ReNcell CX (cell line): ENCODE data around the genes PRKAA1 and CARD6.

DNA sequence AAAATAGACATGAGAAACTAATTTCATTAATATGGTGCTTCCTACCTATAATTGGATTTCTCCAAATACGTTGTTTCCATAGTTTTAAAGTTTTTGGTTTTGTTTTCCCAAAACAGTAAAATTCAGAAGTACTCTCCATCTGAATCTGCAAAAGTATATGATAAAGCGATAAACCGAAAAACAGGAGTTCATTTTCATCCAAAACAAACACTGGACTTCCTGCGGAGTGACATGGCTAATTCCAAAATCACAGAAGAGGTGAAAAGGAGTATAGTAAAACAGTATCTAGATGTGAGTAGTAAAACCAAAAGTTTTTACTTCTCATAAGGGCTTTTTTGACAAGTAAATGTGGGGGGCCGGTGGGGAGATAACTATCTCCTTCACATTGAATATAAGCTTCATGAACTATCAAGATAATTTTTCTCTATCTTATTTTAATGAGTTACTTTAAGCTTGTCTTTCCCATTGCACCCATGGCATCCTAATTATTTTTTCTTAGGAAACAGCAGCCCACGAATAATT, 184.2 kb downstream of the NIPBL start:
- PRO-cap, result no peak

- PRO-cap, result no peak
Observed at GRCh38 chr5:37523630-37524213, 144.6 kb downstream of the WDR70 start.

GRCh38 chr5:37620266-37620941, 219.4 kb downstream of the GDNF start:
- PRO-cap, result no peak

GRCh38 chr5:37671973-37672646, 167.7 kb downstream of the GDNF start:
- PRO-cap, result no peak

DNA sequence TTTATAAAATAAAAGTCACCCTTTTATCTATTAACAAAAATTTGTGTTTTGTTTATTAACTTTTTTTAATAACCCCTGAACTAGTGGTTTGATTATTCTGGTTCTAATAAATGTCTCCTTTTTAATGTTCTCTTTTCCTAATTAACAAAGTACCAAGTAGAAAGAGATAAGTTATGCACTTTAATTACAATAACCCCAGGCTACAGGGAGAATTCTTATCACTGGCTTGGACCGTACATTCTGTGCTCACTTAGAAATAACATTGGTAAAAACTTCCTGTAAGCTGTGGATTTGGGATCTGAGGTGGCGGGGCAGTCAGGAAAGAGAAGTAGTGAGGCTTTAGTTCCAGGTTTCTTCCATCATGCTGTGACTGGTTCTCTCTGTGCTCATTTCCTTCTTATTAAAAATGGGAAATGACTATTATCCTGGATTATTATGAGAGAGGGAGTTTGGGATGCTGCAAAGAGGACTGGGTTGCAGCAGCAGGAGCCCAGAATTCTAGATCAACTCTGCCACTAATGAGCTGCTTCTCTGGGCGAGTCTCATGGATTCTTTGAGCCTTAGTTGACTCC, 142.0 kb downstream of the EGFLAM start:
- PRO-cap, result no peak

DNA sequence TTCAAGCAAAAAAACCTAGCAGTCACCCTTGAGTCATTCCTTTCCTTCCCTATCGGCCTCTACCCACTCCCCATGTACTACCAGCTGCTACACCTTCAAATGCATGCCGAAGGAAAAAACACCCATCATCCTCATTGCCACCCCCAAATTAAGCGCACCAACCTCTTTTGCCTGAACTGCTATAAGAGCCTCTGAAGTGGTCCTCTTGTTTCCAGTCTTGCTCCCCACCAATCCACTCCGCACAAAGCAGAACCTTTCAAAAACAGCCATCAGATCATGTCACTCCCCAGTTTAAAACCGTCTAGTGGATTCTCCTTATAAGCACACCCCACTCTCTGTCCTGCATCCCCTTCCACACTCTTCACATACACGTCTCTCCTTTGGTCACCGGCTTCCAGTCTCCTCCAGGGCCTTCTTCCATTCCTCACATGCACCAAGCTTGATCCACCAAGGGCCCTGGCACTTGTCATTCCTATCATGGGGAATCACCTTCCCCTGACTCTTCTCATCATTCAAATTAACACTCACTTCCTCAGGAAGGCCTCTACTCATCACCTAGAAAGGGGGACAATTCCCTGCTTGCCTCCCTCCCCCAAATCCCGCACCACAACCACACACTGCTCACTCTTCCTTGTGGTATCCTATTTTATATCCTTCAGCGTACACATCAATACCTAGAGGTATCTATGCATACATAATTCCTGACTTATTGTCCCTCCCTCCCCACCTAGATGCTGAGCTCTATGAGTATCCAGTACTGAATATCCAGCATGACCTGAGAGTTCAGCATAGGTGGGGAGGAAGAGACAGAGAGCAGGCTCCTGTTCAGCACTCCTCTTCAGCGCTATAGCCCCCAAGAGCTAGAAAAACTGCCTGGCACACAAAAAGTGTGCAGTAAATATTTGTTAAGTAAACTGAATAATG, 12.2 kb downstream of the LIFR start:
- PRO-cap, result no peak

DNA sequence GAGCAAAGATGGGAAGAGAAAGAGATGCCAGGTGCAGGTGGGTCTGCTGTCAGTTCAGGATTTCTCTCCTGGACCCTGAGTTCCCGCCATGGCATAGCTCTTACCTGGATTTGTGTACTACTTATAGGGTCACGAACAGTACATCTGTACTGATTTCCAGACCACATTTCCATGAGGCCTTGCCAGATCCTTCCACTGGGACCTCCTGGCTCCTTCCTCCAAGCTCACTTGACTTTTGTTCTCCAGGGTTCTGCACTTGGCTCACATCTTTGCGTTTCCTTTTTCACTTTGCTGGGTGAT, 44.9 kb upstream of the LIFR start:
- PRO-cap, result no peak

DNA sequence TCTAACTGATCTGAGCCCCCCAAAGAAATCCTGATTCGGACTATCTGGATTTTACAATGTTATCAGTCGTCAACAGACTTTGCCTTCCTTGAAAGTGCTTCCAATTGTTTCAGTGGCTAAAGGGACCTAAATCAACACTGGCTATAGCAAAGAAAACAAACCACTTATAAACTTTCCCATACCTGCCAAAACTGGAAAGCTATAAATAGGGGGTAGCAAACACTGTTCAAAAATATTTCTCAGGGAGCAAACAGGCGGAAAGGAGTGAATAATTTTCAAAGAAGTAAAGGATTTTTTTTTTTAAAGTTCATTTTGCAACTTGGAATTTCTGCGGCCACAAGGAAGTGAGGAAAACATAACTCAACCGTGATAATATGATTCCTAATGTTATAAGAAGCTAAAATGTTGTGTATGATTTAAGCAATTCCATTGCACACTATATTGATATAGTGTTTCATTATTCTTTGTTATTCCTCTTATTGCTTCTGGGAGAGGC, 105.7 kb upstream of the LIFR start:
- PRO-cap, result no peak

- PRO-cap, result no peak
Observed at GRCh38 chr5:38883590-38884330, 37.9 kb downstream of the OSMR start.

GRCh38 chr5:38887629-38888475, 42.0 kb downstream of the OSMR start:
- PRO-cap, result no peak

- PRO-cap, result no peak
Observed at GRCh38 chr5:38979523-38980282, 94.5 kb downstream of the RICTOR start.

- PRO-cap, result no peak
Observed at GRCh38 chr5:39049454-39050824, 24.3 kb downstream of the RICTOR start.

DNA sequence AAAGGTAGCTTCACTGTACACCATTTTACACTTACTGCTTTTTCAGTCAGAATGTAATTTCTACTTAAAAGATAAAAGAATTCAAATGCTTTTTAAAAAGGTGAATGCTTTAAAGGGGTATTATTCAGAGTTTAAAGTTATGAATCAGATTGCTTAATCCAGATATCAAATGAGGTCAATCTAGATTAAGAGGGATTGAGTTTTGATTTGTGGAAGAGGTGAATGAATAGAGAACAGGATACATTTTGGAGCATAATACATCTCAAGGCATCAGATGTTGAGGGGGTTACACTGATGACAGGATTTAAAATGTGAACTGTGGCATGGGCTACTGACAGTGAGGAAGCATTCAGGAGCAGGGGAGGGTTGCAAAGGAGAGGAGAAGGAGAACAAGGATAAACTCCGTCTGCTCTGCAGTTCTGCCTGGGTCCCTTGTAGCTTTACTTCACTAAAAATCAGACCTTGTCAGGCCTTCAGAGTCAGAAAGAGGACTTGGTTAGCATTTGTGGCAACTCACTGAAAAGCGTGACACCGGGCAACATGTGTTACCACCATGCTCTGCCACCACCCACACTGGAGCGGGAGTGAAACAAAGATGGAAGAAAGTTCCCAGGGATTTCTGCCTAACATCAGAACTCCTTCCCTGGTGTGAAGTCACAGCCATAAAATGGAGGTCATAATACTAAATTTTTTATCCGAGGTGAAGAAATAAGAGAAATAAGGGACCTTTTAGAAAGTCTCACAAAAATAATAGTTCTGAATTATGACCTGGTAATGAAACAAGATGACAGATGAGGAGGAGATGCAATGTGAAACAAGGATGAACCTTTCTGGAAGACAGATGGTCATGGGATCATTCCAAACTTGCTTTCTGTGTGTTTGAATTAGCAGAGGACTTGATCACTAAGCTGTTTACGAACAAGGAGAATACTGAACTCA, 19.3 kb downstream of the FYB1 start:
- PRO-cap, result no peak

GRCh38 chr5:39437434-39438095, 12.8 kb upstream of the DAB2 start:
- PRO-cap, result no peak

DNA sequence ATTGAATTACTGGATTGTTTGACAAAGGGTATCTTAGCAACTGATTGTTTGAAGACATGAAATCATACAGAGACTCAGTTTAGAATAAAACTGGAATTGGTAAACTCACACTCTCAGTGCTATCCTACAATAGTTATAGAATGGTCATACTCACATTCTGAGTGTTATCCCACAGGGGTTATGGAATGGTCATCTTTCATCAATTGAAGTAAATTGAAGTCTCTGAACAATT, 358.1 kb upstream of the PTGER4 start:
- PRO-cap, result no peak

- PRO-cap, result no peak
Observed at GRCh38 chr5:40616662-40617319, 62.9 kb upstream of the PTGER4 start.

DNA sequence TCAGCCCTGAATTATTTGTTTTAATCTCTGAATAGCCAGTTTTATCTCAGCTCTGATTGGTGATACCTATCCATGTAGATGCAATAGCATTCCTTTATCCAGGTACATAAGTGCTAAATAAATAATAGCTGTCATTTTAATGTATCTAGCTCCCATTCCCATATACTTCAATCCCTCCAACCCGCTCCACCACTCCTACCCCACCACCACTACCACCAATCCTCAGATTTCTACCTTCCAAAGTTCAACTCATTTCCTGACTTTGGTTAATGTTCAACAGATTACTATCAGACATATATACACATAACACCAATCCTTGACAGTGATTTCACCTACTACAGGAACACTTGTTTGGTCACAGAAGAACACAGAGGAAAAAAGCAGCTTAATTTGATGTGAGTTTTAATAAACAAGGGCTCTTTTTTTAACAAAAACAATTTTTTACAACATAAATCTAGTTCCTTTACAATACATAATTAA, 13.9 kb downstream of the PRKAA1 start:
- PRO-cap, result no peak

DNA sequence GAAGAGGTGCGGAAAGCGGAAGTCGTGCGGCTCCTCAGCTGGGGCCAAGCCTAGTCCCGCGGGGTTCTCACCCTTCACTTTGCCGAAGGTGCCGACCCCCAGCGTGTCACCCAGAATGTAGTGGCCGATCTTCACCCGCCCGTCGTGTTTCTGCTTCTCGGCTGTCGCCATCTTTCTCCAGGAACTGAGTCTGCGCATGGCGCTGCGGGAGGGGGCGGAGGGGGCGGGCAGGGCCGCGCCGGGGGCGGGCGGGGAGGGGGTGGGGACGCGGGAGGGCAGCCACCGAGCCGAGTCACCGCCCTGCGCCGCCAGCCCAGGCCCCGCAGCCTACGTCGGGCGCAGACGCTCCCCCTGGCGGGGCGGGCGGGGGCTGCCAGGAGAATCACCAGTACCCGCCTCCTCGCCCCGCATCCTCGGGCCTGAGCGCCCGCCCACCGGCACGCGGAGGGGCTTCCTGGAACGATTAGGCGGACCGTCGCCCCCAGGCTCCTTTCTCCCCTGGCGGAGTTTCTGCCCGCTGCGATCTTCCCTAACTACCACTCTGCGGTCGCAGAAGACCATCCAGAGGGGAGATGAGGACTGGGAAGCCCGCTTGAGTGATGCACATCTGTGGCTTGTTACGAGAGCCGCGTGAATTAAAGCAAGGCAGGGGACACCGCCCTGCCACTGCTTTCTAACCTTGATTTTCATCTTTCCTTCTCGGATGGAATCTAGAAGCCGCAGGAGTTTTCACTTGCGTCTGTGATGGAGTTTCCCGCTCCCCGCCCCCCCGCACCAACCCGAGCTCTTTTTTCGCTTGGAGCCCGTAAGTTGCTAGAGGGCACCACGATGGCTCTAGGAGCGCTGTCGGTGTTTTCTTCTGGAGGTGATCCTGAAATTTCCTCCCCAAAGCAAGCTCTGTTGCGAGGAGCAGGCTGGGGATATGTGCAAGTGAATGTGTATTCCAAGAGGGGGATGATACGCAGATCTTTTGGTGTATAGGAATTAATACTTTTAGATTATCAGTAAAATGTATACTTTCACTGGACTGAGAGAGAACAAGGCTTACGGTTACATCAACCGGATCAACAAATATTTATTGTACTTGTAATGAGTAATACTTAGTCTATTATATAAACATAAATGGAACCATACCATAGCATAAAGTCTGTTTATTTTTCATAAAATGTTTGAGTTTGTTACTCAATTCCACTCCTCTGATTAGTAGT, at the start of gene PRKAA1:
Gene PRKAA1, minus strand, starts transcription at position 383 of the 1,208 bp plus-strand sequence.
- PRO-cap, result bidirectional peak, plus-strand start at position 416 of the sequence, minus-strand start at position 117 of the sequence

DNA sequence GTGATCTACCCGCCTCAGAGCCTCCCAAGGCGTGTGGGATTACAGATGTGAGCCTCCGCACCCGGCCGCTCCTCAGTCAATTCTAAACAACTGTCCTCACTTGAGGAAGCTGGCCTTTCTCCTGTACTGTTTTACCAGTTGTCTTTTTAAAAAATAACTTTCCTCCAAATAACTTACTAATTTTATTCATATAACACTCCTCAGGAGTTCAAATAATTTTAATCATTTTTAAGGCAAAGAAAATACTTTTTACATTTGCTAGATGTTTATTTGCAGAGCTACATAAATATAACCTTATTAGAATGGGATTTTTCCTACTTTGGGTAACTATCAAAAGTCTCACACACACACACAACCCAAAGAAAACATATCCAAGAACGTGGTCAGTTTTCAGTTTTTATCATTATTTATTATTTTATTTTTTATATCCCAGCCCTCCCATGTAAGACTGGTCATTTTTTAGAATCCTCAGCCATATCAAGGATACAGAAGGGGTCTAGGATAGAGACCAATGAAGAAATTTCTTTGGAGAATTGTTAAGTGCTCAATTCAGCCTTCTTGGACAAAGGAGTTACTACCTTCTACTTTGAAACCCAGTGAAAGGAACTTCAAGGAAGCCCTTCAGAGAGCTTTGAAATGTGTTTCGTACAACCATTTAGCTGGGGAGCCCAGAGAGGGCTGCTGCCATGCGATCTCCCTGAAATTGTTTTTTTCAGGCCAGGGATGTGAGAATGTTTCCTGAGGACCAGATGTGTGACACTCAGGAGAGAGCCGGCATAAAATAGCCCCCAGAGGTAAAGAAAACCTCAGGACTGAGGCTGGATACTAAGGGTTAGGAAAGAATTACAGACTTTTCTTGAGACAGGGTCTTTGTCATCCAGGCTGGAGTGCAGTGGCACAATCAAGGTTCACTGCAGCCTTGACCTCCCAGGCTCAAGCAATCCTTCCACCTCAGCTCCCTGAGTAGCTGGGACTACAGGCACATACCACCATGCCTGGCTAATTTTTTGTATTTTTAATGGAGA, 8.8 kb downstream of the RPL37 start:
- PRO-cap, result no peak

GRCh38 chr5:40841001-40841896, at the start of gene CARD6:
Gene CARD6, plus strand, starts transcription at chr5:40841367.
- PRO-cap, result no peak